ENCODE results near the gene RNF175.

DNA sequence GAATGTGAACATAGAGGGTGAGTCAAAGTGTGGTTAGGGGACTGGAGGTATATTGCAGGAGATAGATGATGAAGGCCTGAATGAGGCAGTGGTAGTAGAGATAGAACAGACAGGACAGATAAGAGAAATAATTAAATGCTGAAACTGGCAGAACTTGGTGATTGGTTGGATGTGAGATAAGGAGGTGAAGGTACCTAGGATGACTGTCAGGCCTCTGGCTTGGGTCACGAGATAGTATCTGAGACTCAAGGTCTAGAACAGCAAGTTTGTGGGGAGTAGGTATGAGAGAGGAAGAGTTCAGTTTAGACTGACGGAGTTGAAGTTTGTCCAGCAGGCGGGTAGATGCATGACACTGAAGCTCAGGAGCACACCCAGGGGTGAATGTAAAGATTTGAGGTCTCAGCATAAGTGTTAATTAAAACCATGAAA lies 3.6 kb downstream of the MND1 start:
- PRO-cap, 2 experiments, result no peak in any of the 2 experiments

DNA sequence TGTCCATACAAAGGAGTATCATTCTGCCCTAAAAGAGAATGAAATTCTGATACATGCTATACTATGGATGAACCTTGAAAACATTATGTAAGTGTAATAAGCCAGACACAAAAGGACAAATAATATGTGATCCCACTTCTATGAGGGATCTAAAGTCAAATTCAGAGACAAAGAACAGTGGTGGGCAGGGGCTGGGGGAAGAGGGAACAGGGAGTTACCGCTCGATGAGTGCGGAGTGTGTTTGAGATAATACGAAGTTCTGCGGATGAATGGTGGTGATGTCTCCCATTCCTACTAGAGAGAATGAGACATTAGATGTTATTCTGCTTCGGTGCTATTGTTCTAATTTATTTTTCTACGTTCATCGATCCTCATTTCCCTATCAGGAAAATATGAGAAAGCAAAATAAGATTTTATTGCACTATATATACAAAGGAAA lies 46.0 kb upstream of the TLR2 start:
- PRO-cap, 2 experiments, result no peak in any of the 2 experiments

DNA sequence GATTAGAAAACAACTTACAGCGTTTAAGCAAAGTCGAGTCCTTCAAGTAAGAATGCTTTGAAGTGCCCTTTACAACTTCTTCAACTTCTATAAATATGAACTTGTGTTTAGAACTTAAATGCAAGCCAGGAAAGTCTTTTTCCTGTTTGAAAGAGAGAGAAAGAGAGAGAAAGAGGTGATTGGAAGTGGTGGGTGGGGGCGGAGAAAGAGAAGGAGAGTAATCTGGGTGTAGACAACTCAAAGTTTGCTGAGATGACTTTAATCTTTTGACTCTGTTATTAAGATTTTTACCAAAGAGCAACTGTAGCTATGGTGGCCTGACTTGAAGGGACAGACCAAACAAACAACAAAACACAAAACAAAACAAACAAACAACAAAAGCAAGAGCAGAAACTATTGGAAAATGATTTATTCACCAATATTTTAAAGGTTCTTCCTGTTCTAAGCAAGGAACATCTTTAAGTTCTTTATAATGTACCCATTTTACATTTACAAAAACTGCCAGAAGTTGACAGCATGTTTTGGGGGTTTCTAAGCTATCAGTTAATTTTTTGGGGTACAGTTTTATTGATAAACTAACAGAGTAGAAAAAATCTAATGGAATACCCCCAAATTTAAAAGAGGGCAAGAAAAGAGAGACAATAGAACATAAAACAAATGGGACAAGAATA lies 1.2 kb downstream of the TLR2 start:
- PRO-cap, 2 experiments, result no peak in any of the 2 experiments

GRCh38 chr4:153759805-153760471 lies at the start of gene RNF175:
TSS of gene RNF175 (minus strand) at chr4:153760024.
- PRO-cap, 2 experiments, result peak in 1 of 2 experiments; most common plus-strand start chr4:153759926 (in 1); most common minus-strand start chr4:153759876 (in 1)

- PRO-cap, 2 experiments, result no peak in any of the 2 experiments
Measured at GRCh38 chr4:154043750-154044294, 254.9 kb upstream of the SFRP2 start.

DNA sequence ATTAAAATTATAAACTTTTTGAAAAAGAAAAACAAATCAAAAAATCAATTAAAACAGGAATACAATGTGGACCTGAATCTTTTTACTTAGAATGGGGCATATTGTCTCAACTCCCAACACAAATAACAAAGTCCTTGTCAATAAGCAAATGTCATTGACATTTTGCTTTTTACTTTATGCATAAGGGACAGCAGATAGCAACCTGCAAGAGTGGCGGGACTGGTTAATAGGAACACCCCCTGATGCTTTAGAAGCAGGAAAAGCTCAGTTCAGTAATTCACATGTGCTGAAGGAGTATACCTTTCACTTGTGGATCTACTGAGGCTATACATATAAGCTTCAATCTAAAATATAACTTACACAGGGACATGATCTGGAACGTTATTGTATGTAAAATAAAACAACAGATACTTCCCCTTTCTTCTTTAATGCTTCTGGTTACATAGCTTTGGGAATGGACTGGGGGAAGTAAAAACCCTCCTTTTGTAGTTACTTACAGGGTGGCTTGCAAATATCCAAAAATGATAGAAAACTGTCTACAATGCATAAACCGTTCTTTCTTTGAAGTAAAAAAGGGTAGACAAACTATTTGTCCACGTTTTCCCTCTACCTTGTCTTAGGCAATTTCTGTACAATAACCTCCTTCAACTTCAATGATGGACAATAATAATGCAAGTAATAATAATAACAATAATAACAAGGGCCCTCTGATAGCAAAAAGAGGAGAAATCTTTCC lies 1.9 kb downstream of the FGG start:
- PRO-cap, 2 experiments, result no peak in any of the 2 experiments

DNA sequence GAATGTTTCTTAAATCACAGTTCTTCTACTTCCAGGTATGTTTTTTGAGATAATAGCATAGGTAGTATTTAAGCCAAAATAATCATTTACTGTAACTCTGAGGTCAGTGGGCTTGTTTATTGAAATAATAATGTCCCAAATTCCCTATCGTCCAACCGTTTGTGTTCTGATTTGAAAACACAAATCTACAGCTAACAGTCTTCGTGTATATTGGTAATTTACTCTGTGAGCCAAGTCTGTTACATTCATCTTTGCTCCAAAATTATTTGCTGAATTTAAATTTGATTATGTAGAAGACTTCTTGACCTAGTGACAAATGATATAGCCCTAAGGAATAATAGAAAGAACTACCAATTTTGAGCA lies 3.0 kb upstream of the FGG start:
- PRO-cap, 2 experiments, result no peak in any of the 2 experiments

GRCh38 chr4:155759616-155760460 lies 1.0 kb downstream of the GUCY1B1 start:
- PRO-cap, 2 experiments, result peak in 1 of 2 experiments; most common plus-strand start chr4:155760131 (in 1); most common minus-strand start chr4:155760003 (in 1)

GRCh38 chr4:155881529-155882132 lies 15.6 kb upstream of the ASIC5 start:
- PRO-cap, 2 experiments, result no peak in any of the 2 experiments

- PRO-cap, 2 experiments, result no peak in any of the 2 experiments
Measured at GRCh38 chr4:156182374-156182788, 228.7 kb upstream of the CTSO start.

GRCh38 chr4:158030222-158030613 lies 142.6 kb downstream of the GASK1B start:
- PRO-cap, 2 experiments, result no peak in any of the 2 experiments

DNA sequence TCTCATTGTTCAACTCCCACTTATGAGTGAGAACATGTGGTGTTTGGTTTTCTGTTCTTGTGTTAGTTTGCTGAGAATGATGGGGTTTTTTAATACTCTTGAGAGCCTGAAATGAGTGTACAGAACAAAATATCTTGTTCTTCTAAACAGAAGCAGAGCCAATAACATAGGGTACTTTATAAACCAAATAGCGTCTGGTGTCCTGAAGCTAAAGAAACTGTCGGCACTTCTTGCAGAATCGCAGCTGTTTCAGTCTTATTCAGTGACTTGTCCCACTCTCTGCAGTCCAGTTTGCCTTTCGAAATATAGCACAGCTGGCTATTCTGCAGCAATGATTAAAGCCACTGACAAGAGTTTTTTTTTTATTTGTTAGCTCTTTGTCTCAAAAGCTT lies 52.1 kb downstream of the GASK1B start:
- PRO-cap, 2 experiments, result no peak in any of the 2 experiments

- PRO-cap, 2 experiments, result peak in 1 of 2 experiments; most common minus-strand start chr4:158169775 (in 1)
Measured at GRCh38 chr4:158169390-158169827, 3.4 kb downstream of the GASK1B start.

GRCh38 chr4:158782538-158783396 lies 13.9 kb downstream of the FNIP2 start:
- PRO-cap, 2 experiments, result no peak in any of the 2 experiments

DNA sequence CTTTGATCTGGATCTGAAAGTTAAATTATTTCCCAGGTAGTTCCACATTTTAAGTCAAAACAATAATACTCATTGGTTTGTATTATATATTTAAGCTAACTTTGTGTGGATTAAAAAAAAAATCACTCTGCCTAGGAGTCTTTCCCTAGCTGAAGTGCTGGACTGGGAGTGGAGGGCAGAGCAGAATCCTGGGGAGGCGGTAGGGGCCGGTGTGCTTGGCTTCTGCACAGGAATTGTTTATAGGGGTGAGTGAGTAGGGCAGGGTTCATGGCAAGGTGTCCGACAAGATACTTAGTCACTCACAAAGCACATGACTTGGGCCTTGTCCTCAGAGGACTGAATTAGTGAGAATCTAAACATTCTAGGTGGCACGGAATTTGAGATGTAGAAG lies 32.2 kb downstream of the FNIP2 start:
- PRO-cap, 2 experiments, result no peak in any of the 2 experiments

DNA sequence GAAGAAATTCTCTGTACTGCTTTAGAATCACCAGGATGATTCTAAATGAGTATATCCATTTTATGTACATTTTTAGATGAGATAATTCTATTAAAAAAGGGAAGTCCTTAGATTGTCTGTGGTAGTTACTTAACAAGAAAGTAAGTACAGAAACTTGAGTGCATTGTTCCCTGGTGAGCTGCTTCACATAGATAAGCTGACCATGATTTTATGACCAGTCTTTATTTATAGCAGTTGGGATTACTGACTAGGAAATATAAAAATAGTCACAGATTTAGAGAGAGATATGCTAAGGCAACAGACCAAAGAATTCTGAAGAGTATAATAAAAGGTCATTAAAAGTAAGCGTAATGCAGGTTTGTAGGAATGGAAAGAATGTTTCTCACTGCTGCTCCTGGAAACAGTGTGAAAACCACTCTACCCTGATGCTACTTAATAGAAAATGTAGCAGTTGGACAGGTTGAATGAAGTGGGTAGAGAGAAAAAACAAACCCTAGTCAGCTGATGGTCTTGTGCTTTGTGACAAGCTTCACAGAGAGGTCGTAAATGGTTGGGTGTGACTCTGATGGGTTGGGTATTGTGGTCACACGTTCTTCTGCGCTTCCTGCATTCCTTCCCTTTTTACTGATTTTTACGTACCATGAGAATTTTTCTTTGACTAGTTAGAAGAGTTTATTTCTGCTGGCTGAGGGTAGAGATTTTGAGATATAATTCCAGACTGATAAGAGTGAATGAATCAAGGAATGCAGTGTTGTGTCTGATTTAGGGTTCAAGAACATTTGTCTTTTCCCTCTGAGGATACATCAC lies 41.2 kb downstream of the FNIP2 start:
- PRO-cap, 2 experiments, result no peak in any of the 2 experiments

DNA sequence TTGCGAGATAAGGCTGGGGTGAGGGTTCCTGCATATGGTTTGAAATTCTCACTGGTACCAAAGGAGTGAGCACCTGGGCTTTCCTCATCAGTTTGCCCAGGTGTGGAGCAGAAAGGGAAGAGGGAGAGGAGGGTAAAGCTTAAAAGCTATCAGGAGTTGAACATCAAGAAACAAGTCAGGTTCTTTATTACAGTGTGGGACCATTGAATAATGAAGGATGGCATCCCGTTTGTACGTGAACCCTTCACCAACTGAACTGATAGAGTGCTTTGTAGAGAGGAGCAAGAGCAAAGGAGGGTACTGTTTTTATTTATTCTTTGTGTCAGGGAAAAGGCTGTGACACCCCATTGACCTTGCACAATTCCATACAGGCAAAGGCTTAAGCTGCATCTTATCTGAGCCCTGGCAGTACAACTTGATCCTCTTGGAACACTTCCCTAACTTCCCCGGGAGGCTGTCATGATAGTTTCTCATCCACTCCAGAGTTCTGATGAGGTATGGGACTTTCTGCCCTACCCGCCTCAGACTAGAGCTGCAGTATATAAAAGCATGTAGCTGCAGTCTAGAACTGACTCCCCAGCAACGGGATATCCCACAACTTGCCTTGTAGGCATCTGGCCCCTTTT lies 72.5 kb downstream of the FNIP2 start:
- PRO-cap, 2 experiments, result no peak in any of the 2 experiments

DNA sequence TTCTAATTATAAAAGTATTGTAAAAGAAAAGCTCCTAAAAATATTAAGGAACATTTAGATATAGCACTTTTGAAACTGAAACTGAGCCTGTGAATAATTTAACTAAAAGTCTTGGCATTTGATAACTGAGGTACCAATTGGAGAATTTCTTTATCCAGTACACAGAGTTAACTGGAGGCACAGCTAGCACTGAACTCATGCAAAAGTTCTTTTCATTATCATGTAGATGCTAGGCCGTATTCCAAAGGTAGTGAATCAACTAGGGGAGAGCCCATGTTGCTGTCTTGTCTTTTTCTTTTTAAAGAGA lies 76.3 kb downstream of the FNIP2 start:
- PRO-cap, 2 experiments, result no peak in any of the 2 experiments

GRCh38 chr4:159150985-159151964 lies 48.4 kb downstream of the RAPGEF2 start:
- PRO-cap, 2 experiments, result no peak in any of the 2 experiments

- PRO-cap, 2 experiments, result peak in 1 of 2 experiments; most common minus-strand start chr4:159203085 (in 1)
Measured at GRCh38 chr4:159203004-159203746, 100.3 kb downstream of the RAPGEF2 start.